SUDHL5 (cell line): ENCODE results near the genes TMEFF2 and CCDC150.

- PRO-cap = no peak
Measured at GRCh38 chr2:191666699-191667260, 11.2 kb upstream of the NABP1 start.

DNA sequence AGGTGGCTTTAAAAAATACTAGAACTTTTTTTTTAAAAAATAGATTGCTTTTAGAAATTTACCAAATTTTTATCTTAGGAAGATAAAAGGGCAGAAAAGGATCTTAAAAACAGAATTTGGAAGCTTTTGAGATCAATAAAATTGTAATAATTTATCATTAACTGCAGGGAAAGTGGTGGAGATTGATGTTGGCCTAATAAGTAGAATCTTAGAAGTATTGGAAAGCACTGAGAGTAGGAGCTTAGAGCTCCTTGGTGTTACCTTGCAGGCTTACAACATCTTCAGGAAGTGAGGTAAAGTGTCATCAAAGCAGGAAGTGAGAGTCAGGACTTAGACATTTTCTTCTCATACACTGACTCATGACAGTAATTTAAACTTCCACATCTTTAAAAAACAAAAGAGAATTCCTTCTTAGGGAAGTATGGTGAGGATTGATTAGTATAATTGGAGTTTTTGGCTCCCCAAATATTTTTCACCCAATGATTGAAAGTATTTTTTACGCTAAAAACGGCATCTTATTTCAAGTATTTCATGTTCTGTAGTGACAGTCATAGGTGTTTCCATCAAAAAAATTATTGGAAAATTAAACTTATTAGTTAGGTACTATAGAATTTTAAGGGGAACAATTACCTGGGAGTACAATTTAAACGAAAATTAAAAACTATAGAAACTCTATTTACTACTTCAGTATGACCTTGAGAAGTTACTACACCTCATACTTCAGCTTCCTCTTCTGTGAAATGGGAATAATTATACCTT, 2.3 kb downstream of the NABP1 start:
- PRO-cap = no peak

DNA sequence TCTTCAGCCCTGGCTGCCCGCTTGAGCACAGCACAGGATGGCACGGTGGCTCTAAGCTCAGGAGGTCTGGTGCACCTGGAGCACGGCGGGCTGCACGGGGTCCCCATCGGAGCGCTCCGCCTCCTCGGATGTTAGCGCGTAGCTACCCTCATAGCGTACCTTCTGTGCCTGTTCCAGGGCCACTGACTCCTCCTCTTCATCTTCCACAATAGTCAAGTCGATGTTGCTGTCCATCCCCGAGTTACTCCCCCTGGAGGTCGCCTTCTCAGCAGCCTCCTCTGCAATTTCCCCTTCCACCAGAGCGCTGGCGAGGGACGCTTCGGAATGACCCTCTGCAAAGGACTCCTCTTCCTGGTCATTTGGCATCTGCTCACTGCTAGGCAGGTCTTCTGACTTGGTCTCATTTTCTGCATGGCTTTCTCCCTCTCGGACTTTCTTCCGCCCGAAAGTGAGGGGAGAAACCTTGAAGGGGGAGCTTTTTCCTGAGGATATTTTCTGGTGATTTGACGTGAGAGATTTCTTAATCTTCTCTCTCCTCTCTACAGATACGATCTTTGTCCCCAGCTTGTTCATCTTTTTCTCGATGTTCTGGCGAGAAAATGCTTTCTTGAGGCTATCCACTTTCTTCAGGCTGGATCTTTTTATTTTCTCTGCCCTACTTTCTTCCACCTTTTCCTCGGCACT, 10.9 kb downstream of the CAVIN2 start:
- PRO-cap = no peak

DNA sequence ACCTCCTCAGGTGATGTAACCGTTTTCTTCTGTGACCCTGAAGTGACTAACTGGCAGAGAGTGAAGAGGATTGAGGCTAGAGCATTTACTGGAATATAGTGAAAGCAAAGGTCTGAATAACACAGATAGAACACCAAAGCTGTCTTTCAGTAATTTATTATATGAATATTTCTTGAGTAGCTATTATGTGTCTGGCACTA, 116.5 kb upstream of the CAVIN2 start:
- PRO-cap = no peak

GRCh38 chr2:192155420-192155637, 39.4 kb downstream of the TMEFF2 start:
- PRO-cap = no peak

- PRO-cap = no peak
Measured at GRCh38 chr2:192194813-192195965, at the start of gene TMEFF2. TSS of gene TMEFF2 (minus strand) at chr2:192194933.

GRCh38 chr2:195590525-195591030, 66.4 kb upstream of the SLC39A10 start:
- PRO-cap = no peak

DNA sequence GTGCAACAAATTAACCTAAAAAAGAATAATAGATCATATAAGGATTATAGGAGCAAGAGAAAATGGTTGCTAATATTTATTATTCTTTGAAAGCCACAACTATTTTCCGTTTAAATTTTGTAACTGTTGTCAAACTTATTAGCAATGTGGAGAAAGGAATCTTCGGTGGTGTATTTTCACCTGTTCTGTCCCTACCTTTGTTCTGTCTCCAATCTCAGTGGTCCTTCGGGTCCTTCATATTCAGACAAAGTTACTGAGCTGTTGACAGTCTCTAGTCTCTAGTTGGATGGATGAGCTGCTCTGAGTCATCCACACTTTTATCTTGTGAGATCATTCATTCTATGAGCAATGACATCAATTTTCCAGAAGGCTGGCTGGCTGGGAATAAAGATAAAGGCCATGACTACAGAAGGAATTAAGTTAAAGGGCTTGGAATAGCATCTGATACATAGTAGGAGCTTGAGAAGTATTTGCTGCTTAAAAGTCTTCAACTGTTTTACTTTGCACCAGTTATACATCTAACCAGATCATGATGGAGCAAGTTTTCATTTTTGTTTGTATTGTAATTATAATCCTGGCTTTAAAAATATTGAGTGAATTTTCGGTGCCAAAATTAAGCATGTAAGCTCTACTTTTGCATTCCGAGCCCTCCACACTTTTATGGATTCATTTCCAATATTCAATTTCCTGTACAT, 43.1 kb upstream of the SLC39A10 start:
- PRO-cap = no peak

GRCh38 chr2:195656054-195656508, 945 bp upstream of the SLC39A10 start:
- PRO-cap = no peak

- PRO-cap = no peak
Measured at GRCh38 chr2:195662695-195663809, 6.0 kb downstream of the SLC39A10 start.

DNA sequence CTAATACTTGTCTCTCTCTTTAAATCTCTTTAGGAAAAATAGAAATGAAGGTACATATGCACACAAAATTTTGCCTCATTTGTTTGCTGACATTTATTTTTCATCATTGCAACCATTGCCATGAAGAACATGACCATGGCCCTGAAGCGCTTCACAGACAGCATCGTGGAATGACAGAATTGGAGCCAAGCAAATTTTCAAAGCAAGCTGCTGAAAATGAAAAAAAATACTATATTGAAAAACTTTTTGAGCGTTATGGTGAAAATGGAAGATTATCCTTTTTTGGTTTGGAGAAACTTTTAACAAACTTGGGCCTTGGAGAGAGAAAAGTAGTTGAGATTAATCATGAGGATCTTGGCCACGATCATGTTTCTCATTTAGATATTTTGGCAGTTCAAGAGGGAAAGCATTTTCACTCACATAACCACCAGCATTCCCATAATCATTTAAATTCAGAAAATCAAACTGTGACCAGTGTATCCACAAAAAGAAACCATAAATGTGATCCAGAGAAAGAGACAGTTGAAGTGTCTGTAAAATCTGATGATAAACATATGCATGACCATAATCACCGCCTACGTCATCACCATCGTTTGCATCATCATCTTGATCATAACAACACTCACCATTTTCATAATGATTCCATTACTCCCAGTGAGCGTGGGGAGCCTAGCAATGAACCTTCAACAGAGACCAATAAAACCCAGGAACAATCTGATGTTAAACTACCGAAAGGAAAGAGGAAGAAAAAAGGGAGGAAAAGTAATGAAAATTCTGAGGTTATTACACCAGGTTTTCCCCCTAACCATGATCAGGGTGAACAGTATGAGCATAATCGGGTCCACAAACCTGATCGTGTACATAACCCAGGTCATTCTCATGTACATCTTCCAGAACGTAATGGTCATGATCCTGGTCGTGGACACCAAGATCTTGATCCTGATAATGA, 23.2 kb downstream of the SLC39A10 start:
- PRO-cap = no peak

- PRO-cap = no peak
Measured at GRCh38 chr2:196148096-196148494, 23.3 kb downstream of the STK17B start.

DNA sequence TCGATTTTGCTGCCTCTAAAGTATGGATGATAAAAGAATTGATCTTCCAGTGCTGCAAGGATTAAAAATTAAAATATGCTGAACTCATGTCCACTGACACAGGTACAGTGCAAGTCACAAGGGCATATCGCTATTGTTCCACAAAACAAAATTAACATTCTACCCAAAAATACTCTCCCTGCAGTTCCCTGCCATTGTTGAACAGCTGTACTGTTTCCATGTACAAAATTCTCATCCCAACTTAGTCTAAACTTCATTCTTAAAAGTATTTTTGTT, 5.8 kb downstream of the STK17B start:
- PRO-cap = no peak

DNA sequence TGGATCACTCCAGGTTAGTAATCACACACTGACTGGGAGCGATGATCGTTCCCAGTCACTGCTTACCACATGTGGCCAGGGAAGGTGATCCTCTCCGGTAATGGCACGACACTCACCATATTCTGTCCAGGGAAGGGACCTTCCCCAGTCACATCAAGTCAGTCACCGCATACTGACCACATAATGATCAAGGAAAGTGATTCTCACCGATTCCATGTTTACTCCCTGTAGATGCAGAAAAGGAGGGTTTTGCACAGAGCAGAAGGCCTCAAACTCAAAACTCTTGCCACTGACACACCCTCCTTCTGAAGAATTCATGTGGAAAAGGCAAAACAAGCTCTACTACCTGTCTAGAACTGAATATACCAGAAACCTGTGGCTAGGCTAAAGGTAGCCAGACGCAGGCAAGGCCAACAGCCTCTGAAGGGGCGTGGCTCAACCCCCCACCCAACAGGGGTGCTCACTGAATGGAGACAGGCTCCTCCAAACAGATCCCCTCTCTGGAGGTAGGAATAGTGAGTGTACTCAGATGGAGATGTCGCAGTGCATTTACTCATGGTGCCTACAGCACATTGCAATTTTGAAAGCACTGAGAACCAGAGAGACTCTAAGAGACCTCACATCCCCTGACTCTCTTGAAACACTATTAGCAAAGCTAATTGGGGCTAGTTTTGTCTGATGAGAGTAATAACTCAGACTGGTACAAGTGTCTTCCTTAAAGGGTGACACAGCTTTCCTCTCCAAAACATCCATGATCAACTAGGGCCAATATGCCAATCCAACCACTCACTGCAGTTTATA, 3.0 kb upstream of the STK17B start:
- PRO-cap = bidirectional peak, plus-strand start at position 528 of the sequence, minus-strand start at position 226 of the sequence; bidirectional peak, plus-strand start at position 743 of the sequence, minus-strand start at position 645 of the sequence

DNA sequence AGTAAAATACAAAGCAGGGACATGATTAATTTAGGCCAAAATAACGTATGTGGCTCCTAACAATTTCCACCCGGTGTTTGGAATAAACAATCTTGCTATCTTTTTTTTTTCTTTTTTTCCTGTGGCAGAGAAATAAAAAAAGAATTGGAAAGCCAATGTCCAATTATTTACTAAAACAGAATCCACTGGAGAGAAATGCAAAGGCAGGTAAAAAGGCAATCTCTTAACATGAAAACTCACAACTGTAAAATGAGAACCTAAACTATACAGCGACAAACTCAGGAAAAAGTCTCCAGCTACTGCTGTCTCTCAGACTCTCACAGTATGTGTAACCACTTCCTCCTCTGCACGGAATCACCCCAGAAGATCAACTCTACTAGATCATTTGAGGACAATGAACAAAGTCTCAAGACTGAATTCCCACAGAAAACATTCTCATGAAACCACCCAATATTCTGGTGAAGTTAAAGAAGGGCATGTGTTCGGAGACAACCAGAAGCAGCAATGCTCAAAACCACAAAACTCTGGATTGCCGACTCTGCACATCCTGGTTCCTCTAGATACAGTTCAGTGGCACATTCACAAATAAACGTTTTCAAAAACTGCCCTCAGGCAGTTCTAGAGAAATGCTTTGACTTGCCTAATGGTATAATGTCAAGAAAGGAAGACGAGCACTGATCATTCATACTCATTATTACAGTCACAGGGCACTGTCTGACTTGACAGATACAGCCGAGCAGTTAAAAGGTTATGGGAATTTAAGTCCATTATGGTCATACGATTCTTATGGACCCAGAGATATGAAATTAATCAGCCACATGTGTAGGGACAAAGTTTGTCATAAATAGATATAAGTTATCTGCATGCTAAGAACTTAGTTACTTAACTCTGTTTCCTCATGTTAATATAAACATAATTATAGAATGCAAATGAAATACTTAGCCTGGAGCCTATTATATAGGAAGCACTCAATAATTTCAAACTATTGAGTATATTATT, 91.8 kb upstream of the STK17B start:
- PRO-cap = bidirectional peak, plus-strand start at position 320 of the sequence, minus-strand start at position 251 of the sequence

DNA sequence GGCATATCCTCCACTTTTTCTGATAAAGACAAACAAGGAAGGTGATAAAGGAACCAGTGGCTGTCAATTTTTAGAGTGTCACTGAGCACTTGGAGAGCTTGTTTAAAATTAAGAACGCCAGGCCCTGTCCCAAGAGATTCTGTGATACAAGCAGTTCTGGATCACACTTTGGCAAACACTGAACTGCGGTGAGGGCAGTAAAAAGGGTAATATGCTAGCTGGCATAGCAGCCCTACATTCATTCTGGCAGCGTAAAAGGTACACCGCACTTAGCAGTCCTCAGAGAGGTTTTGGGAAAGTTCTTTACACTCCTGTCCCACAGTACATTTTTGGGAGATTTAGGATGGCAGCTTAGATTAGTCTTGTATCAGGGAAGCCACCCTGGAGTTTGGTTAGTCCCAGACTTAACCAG, 55.2 kb downstream of the HECW2 start:
- PRO-cap = no peak

DNA sequence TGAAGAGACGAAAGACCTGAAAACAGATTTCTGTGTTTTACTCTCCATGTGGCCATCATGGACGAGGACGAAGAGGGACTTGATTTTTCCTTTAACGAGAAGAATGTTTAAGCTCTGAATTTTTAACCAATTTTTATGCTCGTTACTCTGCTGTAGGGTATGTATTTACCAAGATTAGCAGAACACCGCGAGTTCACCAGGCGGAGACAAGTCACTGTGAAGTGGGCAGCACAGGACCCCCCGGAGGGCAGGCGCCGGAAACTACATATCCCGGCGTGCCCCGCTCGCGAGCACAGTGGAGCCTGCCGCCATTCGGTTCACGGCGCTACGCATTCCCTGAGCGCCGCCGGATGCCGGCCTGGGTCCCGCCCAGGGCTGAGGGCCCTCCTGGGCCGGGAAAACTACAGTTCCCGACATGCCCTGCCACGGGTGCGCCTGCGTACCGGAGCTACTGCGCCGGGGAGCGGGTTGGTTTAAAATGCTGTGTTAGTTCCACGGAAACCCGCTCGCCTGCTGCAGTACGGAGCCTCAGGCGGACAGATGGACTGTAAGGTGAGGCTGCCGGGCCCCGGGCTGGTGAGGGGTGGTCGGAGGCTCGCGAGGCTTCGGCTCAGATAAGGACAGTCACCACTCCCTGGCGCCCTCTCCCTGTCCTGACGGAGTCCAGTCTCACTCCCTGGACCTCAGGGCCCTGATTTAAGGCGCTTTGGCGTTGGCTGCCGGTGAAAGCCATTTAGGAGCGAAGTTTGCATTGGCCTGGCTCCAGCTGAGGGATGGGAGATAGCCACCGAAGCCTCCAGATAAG, at the start of gene CCDC150:
Gene CCDC150, plus strand, starts transcription at position 489 of the 805 bp plus-strand sequence.
- PRO-cap = unidirectional peak, plus-strand start at position 489 of the sequence

- PRO-cap = no peak
Measured at GRCh38 chr2:196919510-196920247, 6.8 kb downstream of the PGAP1 start.

DNA sequence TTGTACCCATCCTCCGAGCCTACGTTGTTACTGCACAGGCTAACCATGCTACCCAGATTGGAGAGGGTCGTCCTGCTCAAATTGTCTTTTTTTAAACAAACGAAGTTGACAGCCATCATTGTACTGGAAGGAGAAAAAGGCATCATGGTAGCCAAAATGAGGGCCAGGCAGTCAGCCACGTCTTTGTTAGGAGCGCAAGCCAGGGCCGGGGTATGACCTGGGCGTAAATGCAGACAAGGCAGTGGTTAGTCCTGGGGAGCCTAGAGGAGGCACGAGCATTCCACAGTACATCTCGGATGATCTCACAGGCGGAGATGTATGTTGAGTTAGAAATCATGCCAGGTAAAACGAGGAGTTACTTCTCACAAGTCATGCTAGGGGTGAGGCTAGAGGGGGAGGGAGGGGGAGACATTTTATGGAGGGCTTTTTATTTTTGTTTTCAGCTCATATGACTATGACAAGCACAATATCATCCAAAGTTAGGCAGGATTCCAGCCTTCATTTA, 64.3 kb upstream of the PGAP1 start:
- PRO-cap = no peak

DNA sequence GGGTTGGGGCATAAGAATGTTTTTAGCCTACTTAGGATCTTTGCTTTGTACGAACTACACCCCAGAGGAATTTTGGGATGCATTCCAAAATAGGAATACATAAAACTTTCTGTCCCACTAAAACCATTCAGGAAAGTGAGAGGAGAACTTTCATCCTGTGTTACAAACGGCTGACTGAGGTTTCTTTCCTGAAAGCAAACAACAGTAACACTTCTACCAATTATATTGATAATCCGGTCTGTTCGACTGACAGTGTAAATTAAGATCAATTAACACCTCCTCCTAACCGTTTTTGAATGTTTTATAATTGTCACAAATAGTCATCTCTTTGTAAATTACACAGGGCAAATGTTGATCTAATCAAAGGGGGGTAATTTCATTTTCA, 151.0 kb upstream of the PGAP1 start:
- PRO-cap = no peak